Endometrial microvascular endothelial cells (primary cell): ENCODE measurements around the genes ZNF763, ZNF709, ZNF564 and MAST1.

DNA sequence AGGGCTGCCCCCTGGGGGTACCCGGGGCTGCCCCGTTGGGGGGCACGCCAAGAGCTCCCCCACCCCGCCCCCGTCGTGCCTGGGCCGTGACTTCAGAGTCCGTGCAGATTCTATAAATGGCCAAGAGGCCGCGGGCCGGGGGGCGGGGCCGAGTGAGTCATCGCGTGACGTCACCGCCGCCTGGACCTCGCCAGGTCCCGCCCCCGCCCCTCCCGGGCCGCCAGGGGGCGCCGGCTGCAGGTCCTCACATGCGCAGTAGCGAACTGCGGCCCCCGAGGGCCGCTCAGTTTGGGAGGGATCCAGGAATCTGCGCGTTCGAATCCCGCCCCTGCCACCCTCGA, 2.7 kb upstream of the CNN1 start:
- RAMPAGE, long total RNA, result no peak

DNA sequence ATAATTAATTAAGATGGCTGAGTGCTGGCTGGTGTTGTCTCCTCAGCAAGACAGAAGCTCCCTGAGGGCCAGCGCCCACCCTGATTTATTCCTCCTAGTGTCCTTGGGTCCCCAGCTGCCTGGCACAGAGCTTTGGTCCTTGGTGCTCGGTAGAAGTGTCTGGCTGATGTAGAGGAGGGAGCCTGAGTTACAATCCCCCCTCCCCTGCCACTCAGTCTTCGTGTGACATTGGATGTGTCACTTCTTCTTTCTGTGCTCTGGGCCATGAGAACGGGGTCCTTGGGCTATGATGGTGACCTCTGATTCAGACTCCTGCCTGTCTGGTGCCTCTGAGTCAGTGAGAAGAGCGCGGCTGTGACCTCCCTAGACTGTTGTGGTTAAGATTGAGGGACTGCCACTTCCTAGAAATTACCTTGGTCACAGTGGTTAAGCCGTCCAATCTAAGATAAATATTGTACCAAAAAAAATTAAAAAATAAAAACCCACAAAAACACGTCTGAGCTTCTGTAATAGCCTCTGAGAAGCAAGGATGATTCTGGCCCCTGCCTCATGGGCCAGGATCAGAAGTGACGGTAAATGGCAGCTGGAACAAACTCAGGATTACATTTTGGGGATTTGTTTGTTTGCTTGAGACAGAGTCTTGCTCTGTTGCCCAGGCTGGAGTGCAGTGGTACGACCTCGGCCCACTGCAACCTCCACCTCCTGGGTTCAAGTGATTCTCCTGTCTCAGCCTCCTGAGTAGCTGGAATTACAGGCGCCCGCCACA, 9.2 kb downstream of the ACP5 start:
- RAMPAGE, long total RNA, result no peak

DNA sequence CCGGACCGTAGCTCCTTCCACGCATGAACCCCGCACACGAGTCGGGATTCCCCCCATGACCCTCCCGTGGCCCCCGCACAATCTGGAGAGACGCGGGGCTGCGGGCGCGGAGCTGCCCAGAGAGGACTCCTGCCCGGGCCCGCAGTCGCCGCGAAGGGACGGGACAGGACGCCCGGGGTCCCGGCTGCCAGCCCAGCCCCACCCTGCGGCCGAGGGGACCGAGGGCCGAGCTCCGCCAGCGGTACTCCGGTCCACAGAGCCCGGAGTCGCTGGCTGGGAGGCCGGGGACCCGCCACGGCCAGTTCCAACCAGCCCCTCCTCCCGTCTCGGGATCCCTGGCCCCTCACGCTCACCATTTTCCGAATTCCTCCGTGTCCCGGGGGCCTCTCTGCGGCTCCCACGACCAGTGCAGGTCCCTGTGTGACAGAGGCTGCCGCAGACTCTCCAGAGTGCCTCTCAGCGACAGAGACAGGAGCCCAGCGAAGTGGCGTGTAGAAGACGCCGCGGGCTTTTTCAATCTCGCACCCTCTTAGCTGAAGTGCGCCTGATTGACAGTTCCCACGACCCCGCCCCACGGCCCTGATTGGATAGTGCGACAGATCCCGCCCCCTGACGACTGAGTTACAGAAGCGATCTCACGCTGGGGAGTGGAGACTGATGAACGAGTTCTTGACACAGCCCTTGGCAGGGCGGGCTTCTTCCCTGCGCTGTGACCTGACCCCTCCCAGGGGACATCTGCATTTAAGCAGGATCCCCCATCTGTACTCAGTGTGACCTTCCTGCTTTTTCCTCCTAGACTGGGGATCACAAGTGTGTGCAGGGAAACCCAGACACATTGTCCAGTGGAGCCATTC, 44.1 kb downstream of the ZNF823 start:
- RAMPAGE, long total RNA, result no peak

DNA sequence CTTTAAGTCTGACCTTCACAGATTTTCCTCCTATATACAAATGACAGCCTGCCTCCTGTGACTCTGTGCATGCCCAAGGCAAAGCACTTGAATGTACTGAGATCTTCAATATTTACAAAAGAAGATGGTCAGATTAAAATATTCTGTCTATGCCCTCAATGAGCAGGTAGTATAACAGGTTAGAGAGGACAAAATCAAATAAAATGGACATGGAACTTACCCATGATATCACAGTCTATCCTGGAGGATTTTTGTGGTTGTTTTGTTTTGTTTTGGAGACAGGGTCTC, 42.0 kb downstream of the ZNF823 start:
- RAMPAGE, long total RNA, result no peak

GRCh38 chr19:11924434-11924813, 483 bp upstream of the ZNF700 start:
- RAMPAGE, long total RNA, result no peak

GRCh38 chr19:11964361-11965795, at the start of gene ZNF763:
Gene ZNF763 (plus strand): TSS chr19:11965040.
- RAMPAGE, long total RNA, result no peak

DNA sequence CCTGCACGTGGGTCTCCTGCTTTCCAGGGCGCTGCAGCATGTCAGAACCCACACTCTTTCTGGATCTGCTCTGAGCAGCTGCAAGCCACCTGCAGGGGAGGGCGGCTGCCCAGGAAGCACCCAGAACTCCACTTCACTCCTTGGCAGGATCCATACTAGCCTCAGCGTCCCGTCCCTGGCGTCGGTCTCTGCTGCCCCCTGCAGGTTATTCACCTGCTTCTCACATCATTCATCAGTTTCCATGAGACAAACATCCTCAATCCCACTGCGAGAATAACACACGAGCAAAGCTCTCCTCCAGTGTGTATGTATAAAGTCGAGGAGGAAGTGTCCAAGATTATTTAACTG, 955 bp upstream of the ZNF20 start:
- RAMPAGE, long total RNA, result no peak

DNA sequence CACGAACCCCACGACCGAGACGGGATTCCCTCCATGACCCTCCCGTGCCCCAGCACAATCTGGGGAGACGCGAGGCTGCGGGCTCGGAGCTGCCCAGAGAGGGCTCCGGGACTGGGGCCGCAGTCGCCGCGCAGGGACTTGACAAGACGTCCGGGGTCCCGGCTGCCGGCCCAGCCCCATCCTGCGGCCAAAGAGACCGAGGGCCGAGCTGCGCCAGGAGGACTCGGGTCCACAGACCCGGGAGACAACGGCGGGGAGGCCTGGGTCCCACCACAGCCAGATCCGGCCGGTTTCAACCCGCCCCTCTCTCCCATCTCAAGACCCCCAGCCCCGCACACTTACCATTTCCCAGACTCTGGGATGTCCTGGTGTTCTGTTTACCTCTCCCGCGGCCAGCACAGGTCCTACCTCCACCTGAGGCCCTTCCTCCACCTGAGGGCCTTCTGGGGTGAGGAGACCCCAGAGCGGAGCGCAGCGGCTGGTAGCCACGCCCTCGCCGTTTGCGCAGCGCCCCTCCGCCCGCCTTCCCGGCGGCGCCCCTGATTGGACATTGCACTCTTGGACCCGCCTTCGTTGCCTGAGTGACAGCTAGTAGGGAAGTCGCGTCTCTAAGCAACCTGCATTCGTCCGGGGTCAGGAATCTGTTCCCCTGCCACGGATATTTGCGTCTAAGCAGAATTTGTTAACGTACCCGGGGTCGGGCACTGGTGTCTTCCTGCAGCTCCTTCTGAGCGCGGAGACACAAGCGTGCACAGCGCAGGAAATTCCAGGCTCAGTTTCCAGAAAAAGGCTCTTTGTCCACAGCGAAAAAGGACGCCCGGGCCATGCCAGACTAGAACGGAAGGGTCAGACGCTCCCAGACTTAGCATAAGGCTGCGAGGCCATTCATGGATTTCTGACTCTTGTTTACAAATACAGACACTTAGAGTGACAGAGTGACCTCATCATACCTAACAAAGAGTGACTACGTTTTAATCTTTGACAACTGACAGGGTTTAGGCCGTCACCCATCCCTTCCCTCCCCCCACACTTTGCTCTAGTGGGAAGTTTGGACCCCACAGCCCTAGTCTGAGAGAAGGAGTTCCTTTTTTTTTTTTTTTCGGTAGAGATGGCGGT, at the start of gene ZNF709:
Gene ZNF709 (minus strand): TSS at position 504 of the 1,116 bp plus-strand sequence.
- RAMPAGE, long total RNA, result start-site peak on the minus strand centred at position 484 of the sequence, 46 bp wide, 45 and 41 reads in 2 replicates

- RAMPAGE, long total RNA, result no peak
Observed at GRCh38 chr19:12494966-12496295, 10.8 kb upstream of the ZNF709 start.

- RAMPAGE, long total RNA, result no peak
Observed at GRCh38 chr19:12550888-12552038, at the start of gene ZNF564. Gene ZNF564 (minus strand): TSS chr19:12551482.

GRCh38 chr19:12672742-12673574, 3.7 kb upstream of the WDR83OS start:
- RAMPAGE, long total RNA, result no peak

DNA sequence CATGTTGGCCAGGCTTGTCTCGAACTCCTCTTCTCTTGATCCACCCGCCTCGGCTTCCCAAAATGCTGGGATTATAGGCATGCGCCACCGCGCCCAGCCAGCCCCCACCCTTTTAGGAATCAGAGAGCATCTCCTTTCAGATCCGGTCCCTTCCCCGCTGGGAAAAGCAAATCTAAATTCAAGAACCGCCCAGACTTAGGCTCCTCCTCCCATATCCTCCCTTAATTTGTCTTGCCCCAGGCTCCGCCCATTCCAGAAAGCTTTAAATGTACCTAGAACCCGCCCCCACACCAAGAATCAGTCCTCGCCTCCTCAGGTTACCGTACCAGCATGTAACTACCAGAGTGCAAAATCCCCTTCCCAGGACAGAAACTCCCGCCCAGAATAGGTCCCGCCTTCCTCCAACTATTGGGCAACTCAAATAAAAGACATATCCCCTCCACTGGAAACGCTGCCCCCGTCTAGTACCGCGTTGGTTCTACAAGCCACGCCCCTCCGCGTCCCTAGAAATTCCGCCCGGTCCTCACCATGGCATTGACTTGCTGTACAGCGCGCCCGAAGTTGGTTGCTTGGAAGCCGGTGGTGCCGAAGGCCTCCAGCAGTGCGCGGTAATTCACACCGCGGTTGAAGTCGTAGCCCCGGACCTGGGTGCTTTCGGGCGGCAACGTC, 513 bp downstream of the DHPS start:
- RAMPAGE, long total RNA, result no peak

- RAMPAGE, long total RNA, result no peak
Observed at GRCh38 chr19:12762811-12763603, 11.4 kb downstream of the BEST2 start.

DNA sequence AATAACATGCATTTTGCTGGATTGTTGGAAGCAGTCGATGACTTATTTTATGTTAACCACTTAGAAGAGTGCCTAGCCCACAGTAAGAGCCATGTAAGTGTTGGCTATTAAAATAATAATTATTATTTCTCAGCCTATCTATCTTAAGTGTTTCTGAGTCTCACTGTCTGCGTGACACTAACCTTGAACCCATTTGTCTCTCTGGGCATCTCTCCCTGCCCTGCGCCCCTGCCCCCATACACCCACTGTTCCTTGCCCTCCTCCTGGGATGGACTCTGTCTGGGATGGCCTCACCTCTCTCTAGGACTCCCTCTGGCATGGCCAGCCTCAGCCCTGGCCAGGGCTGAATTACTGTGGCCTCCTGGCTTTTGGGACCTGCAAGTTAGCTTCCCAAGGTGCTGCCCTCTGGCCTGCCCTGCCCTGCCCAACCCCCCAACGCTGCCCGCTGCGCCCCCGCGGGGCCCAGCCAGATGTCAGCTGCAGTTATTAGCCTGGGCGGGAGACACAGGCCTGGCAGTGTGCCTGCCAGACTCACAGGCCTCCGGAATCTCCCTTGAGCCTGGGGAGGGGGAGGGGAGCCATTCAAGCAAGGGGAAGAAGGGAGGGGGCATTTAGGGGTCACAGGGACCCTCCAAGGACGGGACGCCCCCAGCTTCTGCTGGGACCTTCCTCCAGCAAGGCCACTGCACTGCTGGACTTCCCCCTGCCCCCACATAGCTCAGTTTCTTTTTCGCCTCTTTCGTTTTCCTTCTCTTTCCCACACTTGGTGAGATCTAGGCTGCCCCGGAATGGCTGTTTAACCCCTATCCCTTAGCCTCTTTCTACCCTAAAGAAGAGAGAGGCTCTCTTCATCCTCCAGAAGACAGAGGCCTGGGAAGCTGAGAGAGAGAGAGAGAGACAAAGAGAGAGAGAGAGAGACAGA, 2.7 kb upstream of the JUNB start:
- RAMPAGE, long total RNA, result no peak

GRCh38 chr19:12789774-12790637, 1.3 kb upstream of the JUNB start:
- RAMPAGE, long total RNA, result no peak

- RAMPAGE, long total RNA, result no peak
Observed at GRCh38 chr19:12791705-12791874, 304 bp downstream of the JUNB start.

- RAMPAGE, long total RNA, result no peak
Observed at GRCh38 chr19:12825259-12826275, 8.8 kb downstream of the RTBDN start.

GRCh38 chr19:12835184-12835713, 870 bp upstream of the RTBDN start:
- RAMPAGE, long total RNA, result no peak

GRCh38 chr19:12838096-12838815, at the start of gene MAST1:
Gene MAST1 (plus strand): TSS chr19:12838515.
- RAMPAGE, long total RNA, result no peak

- RAMPAGE, long total RNA, result no peak
Observed at GRCh38 chr19:12886123-12886957, 661 bp downstream of the KLF1 start.